Lower leg skin (tissue), 2 donors: ENCODE measurements around the genes IMP3 and PSTPIP1.

- PRO-cap: bidirectional peak, plus-strand start at chr15:75639796, minus-strand start at chr15:75639634; bidirectional peak, plus-strand start at chr15:75640390, minus-strand start at chr15:75640224
- RAMPAGE, long total RNA, 2 experiments: start-site peak on the minus strand in 2 of 2 experiments, at chr15:75640195-75640262 at its widest, 290 to 354 reads per replicate
These were observed at the start of gene IMP3 for GRCh38 chr15:75639432-75640330. TSS of gene IMP3 (minus strand) at chr15:75640224.

DNA sequence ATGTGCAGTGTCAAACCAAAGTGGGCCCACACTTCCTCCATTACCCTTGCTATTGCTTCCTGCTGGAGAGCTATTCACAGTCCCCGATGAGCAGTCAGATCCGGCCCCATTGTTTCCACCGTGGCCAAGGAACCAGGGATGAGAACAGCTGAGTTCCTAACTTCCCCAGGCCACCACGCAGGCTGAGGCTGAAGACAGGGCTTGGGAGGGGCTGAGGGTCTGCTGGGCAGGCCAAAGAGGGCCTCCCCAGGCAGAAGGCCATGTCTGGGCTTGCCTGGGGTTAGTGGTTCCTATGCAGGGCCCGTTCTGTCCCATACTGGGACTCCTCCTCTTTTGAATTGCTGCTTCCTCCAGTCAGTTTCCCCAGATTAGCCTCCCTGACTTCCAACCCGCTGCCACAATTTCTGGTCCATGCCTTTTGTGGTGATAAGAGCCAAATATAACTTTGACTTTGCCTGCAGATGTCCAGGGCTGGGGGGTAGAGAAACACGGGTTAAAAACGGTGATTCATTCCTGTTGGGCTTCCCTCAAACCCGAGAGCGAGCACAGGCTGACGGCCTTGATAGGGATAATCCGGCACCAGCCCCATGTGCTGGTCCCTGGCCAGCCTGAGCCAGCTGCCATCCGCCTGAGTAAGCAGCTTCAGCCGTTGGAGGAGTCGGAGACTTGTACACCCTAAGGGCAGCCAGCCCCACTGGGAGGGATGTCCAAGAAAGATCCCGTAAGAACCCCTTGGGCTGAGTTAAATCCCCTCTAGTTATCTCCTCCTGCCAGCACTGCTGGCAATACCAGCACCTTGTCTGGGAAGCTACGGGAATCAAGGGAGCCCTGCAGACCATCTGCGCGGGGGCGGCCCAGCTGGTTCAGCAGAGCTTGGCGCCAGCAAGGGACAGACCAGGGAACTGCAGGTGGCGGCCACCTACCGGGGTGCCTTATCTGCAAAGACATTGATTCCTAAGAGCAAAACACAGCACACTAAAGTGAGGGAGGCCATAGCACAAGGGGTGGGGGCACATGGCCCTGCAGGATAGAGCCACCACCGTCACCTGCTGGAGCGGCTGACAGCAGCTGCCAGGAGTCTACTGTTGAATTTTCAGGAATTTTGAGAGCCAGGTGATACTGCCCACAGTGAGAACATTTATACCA, 18.3 kb downstream of the CSPG4 start:
- PRO-cap: no peak
- RAMPAGE, long total RNA, 2 experiments: no peak in any of the 2 experiments

- PRO-cap: no peak
- RAMPAGE, long total RNA, 2 experiments: no peak in any of the 2 experiments
These were observed 180.4 kb downstream of the SCAPER start for GRCh38 chr15:76724724-76725241.

- PRO-cap: no peak
- RAMPAGE, long total RNA, 2 experiments: no peak in any of the 2 experiments
These were observed 2.7 kb downstream of the SCAPER start for GRCh38 chr15:76902489-76902872.

GRCh38 chr15:76979365-76979784, 15.6 kb upstream of the PSTPIP1 start:
- PRO-cap: no peak
- RAMPAGE, long total RNA, 2 experiments: no peak in any of the 2 experiments

DNA sequence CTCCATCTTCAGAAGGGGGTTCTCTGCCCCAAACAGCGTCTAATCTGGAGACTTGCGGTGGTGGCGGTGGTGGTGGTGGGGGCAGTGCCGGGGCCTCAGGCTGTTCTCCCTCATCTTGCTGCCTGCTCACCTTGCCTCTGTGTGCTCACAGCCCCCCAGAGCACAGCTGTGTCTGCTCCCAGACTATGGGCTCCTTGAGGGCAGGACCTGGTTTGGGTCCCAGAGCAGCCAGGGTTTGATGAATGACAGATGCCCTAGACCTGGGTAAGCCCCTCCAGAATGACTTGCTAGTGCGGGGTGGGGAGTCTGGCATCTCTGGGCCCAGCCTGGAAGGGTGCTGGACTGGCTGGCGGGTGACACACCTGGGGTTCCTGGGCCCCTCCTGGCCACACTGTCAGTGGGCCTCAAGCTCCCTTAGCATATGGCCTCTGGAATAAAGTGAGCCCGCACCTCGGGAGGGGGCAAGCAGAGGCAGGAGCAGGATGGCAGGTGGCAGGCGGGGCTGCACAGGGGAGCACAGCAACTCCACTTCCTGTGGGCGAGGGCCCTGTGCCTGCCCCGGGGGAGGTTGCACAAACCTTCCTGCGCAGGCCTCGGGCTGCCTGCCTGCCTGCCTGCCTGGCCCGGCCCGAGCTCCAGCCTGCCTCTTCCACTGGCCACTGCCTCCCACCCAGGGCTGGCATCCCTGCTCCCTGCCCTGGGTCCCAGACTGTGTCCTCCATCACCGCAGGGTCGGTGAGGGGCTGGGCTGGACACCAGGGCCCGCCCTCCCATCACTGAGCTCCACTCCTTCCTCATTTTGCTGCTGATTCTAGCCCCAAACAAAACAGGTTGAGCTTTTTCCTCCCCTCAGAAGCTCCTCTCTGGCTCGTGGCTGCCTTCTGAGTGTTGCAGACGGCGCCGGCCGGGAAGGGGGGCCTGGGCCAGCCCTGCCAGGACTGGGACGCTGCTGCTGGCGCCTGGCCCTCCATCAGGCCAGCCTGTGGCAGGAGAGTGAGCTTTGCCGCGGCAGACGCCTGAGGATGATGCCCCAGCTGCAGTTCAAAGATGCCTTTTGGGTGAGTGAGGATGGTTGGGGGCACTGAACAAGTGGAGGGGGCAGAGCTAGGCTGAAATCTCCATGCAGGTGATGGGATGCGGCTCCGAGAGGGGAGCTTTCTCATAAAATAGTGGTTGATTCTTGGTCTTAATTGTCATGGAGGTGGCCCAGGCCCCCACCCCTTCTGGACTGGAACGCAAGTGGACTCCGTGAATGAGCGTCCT, at the start of gene PSTPIP1:
Gene PSTPIP1 (plus strand): TSS at position 575 of the 1,263 bp plus-strand sequence.
- PRO-cap: unidirectional peak, plus-strand start at position 575 of the sequence
- RAMPAGE, long total RNA, 2 experiments: start-site peak on the plus strand in 1 of 2 experiments, centred at position 828 of the sequence, 13 reads per replicate

GRCh38 chr15:77027957-77028710, 33.2 kb downstream of the PSTPIP1 start:
- PRO-cap: no peak
- RAMPAGE, long total RNA, 2 experiments: no peak in any of the 2 experiments

DNA sequence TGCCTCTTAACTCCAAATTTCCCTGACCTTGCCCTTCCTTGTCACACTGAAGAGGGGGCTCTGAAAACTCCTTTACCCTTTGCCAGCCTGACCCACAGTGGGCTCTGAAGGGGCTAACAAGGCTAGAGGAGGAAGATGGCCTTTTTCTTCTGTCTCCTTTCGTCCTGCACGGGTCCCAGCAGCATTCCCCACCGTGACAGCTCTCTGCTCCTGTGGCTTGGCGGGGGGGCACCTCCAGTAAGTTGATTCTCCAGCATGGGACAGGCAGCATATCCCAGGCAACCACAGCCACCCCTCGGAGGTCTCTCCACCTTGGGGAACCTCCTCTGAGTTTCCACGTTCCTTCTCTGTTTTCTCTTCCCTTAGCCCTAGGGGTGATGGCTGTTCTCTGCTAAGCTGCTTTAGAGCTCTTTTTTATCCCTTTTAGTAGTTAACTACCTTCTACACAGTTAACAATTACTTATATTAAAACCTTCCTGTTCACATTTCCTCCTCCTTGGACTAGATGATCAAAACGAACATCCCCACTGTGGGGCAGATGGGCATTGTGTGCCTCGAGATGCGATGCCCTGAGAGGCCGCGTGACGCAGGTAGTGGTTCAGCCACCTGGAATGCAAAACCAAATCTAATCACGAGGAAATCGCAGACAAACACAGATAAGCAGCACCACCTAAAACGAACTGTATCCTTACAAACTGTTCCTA, 27.8 kb downstream of the TSPAN3 start:
- PRO-cap: no peak
- RAMPAGE, long total RNA, 2 experiments: no peak in any of the 2 experiments

DNA sequence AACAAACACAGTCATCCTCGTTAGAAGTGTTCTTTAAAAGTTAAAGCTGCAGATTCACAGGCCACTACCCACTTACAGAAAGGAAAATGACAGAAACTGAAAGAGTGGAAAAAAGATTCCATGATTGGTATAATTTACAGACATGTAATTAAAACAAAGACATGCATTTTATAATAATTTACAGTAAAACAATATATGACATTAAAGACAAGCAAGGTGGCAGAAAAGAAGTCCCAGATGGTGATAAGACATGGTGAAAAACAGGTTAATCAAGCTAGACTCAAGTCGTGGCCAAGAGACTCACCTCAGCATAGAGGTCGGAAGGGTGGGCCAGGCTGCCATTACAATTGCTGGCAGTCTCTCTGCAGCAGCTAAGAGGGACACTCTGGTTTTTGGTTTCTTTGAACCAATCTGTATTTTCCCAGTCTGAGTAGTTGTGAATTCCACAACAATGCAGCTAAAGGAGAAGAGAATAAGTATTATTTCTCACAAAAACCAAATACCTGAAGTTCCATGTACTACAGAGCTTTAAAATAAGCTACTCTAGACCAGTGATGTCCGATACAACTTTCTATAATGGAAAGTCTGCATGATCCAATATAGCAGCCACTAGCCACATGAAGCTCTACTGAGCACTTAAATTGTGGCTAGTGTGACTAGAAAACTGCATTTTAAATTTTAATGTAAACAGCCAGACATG, 18.3 kb downstream of the TSPAN3 start:
- PRO-cap: no peak
- RAMPAGE, long total RNA, 2 experiments: no peak in any of the 2 experiments

GRCh38 chr15:77064358-77065030, 6.4 kb downstream of the TSPAN3 start:
- PRO-cap: no peak
- RAMPAGE, long total RNA, 2 experiments: no peak in any of the 2 experiments

- PRO-cap: no peak
- RAMPAGE, long total RNA, 2 experiments: no peak in any of the 2 experiments
These were observed 3.6 kb downstream of the TSPAN3 start for GRCh38 chr15:77067138-77067795.

DNA sequence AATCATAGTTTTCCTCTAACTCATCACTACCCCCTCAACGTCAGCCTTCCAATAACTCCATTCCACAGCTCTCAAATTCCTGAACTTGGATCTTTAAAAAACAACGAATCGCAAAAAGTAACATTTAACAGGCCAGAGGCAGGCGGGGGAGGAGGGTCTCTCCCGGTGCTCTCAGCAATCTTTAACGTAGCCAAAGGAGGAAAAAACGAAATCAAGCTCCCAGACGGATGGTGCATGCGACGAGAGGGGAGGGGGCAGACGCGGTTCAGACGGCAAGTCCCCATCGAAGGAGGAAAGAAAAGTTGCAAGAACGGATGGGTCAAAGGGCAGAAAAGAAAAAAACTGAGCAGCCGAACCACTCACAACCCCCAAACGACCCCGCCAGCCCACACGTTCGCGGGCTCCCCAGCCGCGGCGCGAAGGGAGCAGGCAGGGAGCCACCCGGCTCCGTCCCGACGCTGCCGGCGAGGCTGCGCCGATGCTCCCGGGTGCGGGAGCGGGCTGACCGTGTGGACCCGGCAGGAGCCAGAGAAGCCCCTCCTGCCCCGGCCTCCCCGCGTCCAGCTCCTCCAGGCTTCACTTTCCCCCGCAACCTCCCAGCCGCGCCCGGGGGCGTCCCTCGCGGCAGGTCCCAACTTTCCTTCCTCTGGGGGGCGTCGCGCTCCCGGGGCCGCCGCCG, 705 bp downstream of the PEAK1 start:
- PRO-cap: unidirectional peak, plus-strand start at position 235 of the sequence
- RAMPAGE, long total RNA, 2 experiments: no peak in any of the 2 experiments

- PRO-cap: no peak
- RAMPAGE, long total RNA, 2 experiments: no peak in any of the 2 experiments
These were observed 25.5 kb downstream of the LINGO1 start for GRCh38 chr15:77606978-77607874.

- PRO-cap: no peak
- RAMPAGE, long total RNA, 2 experiments: no peak in any of the 2 experiments
These were observed 24.0 kb downstream of the LINGO1 start for GRCh38 chr15:77608678-77609098.

GRCh38 chr15:77769332-77769609, 136.6 kb upstream of the LINGO1 start:
- PRO-cap: no peak
- RAMPAGE, long total RNA, 2 experiments: no peak in any of the 2 experiments

- PRO-cap: no peak
- RAMPAGE, long total RNA, 2 experiments: no peak in any of the 2 experiments
These were observed 203.7 kb upstream of the LINGO1 start for GRCh38 chr15:77836435-77836882.

GRCh38 chr15:77888864-77889657, 188.4 kb downstream of the TBC1D2B start:
- PRO-cap: no peak
- RAMPAGE, long total RNA, 2 experiments: no peak in any of the 2 experiments

DNA sequence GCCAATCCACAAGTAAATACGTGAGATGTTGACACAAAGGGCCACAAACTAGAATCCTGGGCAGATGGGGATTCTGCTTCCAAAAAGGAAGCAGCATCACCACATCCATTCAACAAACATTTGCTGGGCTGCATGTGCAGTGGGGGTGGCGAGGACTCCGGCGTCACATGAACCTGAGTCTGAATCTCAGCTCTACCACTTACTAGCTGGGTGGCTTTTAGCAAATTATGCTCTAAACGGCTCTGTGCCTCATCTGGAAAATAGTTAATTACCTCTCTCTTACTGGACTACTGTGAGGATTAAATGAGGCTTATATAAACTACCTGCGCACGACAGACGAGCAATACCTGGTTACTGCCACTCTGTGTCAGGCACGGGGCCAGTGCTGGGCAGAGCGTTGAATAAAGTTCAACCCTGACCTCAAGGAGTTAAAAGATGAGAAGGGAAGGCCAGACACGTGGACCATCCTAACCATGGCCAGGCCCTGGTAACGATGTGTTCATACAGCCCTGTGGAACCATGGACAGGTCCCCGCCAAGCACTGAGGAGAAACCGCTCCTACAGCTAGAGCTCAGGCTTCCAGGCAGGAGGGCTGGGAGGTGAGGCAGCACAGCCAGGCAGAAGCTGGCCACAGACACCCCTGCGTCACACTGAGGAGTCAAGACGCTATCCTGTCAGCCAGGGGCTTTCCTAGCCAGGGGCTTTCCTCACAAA, 73.5 kb downstream of the TBC1D2B start:
- PRO-cap: no peak
- RAMPAGE, long total RNA, 2 experiments: no peak in any of the 2 experiments

- PRO-cap: no peak
- RAMPAGE, long total RNA, 2 experiments: no peak in any of the 2 experiments
These were observed 30.4 kb downstream of the TBC1D2B start for GRCh38 chr15:78046845-78047857.

GRCh38 chr15:78082351-78082825, 4.9 kb upstream of the TBC1D2B start:
- PRO-cap: unidirectional peak, minus-strand start at chr15:78082483
- RAMPAGE, long total RNA, 2 experiments: no peak in any of the 2 experiments